Esophagus squamous epithelium (tissue), 4 donors: ENCODE measurements around a stretch of chr3.

- PRO-cap: no peak
- RAMPAGE, long total RNA, 4 experiments: no peak in any of the 4 experiments
Observed at GRCh38 chr3:171261360-171261945, 198.8 kb downstream of the TNIK start.

DNA sequence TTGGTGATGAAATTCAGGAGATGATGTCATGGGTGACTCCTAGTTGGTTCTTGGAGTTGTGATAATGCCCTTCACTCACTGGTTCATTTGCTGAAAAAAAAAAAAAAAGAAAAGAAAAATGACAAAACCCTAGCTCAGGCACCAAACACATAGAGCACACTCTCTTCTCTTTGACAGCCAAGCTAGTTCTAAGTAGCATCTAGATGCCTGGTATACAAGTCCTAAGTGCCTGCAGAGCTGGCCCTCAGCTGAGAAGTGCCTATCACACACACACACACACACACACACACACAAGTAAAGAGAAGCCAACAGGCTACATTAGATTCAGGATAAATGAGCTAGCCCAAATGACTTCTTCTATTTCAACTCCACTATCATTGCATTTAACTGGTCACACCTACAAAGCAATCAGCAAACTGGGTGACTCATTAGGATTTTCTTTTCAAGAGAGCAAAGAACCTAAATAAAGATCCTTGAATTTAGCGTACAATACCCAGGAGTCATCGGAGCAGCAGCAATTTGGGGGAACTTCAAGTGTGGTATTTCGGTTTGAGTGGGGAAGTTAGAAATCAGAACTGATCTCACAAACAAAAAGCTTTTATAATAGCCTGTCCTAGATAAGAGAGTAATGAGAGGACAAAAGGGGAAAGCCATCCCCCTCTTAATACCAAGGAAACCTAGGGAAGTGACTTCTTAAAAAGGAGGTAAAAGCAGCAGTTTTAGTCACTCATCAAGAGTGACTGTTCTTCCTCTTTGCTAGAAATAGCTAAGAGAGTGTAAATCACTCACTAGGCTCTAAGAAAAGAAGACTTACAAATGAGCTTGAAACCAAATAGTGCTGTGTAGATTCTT is 112.8 kb downstream of the TNIK start:
- PRO-cap: no peak
- RAMPAGE, long total RNA, 4 experiments: no peak in any of the 4 experiments

DNA sequence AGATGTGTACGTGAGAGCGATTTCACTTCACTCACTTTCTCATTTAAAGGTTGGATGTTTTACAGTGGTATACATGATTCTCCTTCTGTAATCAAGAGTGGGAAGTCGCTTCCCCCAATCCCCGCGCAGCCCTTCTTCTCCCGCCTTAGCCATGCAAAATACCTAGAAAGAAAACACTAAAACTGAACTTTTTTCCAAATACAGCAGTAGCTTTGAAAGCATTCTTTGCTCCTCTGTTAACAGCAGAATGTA is 1.1 kb upstream of the TNIK start:
- PRO-cap: no peak
- RAMPAGE, long total RNA, 4 experiments: no peak in any of the 4 experiments

DNA sequence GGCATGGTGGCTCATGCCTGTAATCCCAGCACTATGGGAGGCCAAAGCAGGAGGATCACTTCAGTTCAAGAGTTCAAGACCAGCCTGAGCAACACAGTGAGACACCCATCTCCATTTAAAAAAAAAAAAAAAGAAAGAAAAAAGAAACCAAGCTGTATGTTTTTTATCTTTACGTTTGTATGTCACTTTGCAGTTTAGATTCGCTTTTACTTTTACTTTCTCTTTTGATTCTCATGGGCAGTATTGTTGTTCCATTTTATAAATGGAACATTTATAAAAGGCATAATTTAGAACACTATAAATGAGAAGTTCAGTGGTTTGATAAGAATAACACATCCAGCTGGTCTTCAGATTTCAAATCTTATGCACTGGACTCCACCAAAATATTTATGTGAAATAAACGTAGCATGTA is 31.2 kb upstream of the TNIK start:
- PRO-cap: no peak
- RAMPAGE, long total RNA, 4 experiments: no peak in any of the 4 experiments

DNA sequence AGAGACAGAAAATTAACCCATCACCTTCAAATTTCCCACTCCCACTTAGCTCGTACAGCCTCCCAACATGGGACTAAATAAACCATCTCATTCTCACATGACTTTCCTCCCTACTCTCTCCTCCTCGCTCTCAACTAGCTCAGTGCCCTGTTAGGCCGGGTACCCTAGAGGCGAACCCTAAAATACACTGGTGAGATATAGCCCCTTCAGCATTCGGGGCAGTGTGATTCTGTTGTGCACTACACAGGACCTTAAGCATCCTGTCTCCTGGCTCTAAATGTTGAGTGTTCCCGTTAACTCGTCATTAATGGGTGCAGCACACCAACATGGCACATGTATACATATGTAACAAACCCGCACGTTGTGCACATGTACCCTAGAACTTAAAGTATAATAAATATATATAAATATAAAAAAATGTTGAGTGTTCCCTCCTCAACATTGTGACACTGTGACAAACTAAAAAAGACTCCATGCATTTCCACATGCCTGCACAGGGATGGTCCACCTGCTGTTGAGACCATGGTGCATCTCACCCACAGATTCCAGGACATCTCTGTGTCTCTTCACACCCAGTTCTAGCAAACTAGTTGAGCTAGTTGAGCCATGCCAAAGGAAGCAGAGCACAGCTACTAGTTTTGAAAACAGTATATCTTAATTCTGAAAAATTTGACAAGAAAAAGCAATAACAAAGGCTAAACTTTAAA is 85.3 kb downstream of the PLD1 start:
- PRO-cap: no peak
- RAMPAGE, long total RNA, 4 experiments: no peak in any of the 4 experiments

- PRO-cap: bidirectional peak, plus-strand start at chr3:171754280, minus-strand start at chr3:171754138
- RAMPAGE, long total RNA, 4 experiments: no peak in any of the 4 experiments
Observed at GRCh38 chr3:171753965-171754559, 56.2 kb downstream of the PLD1 start.

GRCh38 chr3:171765038-171765746 is 45.1 kb downstream of the PLD1 start:
- PRO-cap: unidirectional peak, minus-strand start at chr3:171765303
- RAMPAGE, long total RNA, 4 experiments: no peak in any of the 4 experiments

- PRO-cap: bidirectional peak, plus-strand start at chr3:171809628, minus-strand start at chr3:171809589; bidirectional peak, plus-strand start at chr3:171809712, minus-strand start at chr3:171809685
- RAMPAGE, long total RNA, 4 experiments: no peak in any of the 4 experiments
Observed at GRCh38 chr3:171809488-171809823, 827 bp downstream of the PLD1 start.

DNA sequence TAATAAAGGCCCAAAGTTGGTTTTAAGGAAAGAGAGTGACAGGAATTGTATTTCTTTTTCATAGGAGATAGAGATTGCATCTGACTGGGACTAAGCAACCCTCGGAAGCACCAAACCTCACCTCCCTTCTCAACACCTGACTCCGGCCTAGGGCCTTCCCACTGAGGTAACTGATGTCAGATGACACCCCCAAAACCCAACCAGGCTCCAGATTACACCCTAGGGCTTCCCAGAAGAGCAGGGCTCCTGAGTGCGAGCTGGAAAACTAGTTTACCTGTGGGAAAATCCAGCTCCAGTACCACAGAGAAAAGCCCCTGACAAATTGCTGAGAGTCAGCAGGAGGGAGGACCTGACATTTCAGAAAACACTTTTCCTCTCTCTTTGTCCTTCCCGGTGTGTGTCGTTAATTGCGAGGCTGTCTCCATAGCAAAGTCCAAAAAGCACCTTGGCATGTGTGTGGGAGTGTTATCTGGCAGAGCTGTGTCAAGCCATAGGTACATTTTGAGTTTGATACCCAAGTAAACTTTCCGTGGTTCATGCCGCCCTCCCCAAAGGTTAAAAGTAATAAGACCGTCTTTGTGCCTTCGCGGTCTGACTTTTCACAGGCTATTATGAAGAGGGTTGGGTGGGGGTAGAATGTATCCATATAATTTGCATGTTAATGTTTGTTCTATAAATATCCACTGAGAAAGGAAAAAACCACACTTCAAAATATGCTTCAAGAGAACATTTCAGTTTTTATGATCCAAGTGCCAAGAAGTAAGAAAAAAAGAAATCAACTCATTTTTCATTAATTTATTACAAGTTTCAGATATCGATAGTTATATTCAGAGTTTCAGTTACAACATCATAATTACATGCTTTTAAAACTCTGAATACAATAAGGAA is 79.7 kb upstream of the FNDC3B start:
- PRO-cap: no peak
- RAMPAGE, long total RNA, 4 experiments: no peak in any of the 4 experiments

GRCh38 chr3:172067249-172068001 is 28.0 kb downstream of the FNDC3B start:
- PRO-cap: no peak
- RAMPAGE, long total RNA, 4 experiments: no peak in any of the 4 experiments

DNA sequence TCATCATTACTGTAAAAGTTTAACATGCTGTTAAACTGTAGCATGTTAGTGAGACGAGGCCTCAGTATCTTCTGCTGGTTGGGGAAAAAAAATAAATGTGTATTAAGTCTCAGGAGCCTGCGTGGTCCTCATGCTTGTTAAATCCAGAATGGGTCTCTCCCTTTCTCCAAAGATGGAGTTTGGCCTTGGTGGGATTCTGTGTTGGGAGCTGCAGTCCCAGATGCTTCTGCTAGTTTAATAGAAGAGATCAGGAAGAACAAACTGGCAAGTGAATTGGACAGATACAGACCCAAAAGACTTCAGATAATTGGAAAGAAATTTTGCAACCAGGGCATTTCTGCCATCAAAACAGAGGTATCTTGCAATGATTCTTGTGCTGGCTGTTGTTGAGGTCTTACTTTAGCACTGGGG is 39.8 kb downstream of the FNDC3B start:
- PRO-cap: no peak
- RAMPAGE, long total RNA, 4 experiments: no peak in any of the 4 experiments

DNA sequence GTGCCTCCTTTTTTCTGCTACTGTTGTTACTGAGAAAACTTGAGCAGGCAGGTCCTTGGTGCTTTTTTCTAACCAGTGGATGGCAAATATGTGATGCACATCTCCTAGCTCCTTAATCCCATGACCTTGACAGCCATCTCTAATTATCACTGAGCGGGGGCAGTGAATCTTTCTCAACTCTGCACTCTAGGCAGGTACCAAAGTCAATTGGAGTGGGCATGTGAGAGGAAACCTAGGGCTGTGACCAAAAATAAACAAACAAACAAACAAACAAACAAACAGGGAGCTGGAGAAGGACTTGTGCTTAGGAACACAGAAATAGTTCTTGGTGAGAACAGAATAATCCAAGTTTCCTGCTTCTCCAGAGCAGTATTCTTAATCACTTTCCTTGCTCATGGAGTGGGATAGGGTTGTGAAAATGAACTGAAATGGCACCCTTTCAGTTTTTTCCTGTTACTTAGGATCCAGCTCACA is 50.8 kb downstream of the FNDC3B start:
- PRO-cap: no peak
- RAMPAGE, long total RNA, 4 experiments: no peak in any of the 4 experiments

DNA sequence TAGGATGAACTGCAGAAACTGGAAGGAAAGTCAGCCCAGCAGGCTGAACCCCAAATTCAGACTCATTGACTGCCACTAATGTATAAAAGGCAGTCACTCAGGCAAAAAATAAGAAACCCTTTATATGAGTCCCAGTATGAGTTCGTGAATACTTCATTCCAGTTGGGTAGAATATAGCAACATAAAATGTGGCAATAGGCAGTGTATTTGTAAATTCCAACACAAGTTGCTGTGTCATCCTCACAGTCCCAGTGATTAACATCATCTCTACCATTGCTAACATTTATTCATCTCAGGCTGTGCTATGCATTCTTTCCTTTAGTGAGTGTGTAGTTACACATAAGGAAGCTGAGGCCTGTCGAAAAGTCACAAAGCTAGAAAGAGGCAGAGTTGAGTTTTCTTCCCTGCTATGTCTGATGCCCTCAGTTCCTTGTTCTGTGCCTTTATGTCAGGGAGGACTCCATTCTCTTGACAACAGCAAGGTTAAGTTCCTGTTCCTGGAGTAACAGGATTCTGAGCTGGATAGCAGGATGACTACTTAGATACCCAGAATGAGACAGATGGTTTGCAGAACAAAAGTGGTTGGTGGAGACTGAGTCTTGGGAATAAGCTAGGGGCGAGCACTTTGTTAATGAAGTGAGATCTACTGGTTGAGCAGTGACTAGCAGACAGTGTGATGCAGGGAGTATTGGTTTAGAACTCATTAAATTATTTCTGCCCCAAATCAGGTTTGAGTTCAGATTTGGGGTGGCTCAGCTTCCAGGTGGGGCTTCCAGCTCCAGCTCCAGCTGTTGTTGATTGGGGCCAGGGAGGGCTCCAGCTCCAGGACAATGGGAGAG is 96.5 kb downstream of the FNDC3B start:
- PRO-cap: no peak
- RAMPAGE, long total RNA, 4 experiments: no peak in any of the 4 experiments

DNA sequence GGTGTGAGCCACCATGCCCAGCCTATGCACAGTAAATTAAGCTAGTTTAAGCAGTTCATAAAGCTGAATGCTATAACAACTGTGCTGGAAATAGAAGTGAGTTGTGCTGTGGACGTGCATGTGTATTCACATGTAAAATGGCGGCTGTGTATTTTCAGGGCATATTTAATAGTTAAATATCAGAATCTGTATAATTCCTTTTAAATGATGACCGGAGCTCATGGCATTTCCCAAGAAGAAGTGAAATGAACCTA is 180.9 kb downstream of the GHSR start:
- PRO-cap: no peak
- RAMPAGE, long total RNA, 4 experiments: no peak in any of the 4 experiments

- PRO-cap: no peak
- RAMPAGE, long total RNA, 4 experiments: no peak in any of the 4 experiments
Observed at GRCh38 chr3:172604071-172604335, 80.8 kb upstream of the TNFSF10 start.

- PRO-cap: unidirectional peak, plus-strand start at chr3:173395254; bidirectional peak, plus-strand start at chr3:173395675, minus-strand start at chr3:173395582
- RAMPAGE, long total RNA, 4 experiments: no peak in any of the 4 experiments
Observed at GRCh38 chr3:173394891-173395739, 2.4 kb upstream of the NLGN1 start.

GRCh38 chr3:173395740-173396204 is 1.8 kb upstream of the NLGN1 start:
- PRO-cap: no peak
- RAMPAGE, long total RNA, 4 experiments: no peak in any of the 4 experiments

- PRO-cap: no peak
- RAMPAGE, long total RNA, 4 experiments: start-site peak on the plus strand in 1 of 4 experiments, at chr3:173396583-173396670 at its widest, 12 reads per replicate
Observed at GRCh38 chr3:173396205-173397019, 1.1 kb upstream of the NLGN1 start.

- PRO-cap: no peak
- RAMPAGE, long total RNA, 4 experiments: no peak in any of the 4 experiments
Observed at GRCh38 chr3:174965281-174965791, 106.2 kb downstream of the NAALADL2 start.

DNA sequence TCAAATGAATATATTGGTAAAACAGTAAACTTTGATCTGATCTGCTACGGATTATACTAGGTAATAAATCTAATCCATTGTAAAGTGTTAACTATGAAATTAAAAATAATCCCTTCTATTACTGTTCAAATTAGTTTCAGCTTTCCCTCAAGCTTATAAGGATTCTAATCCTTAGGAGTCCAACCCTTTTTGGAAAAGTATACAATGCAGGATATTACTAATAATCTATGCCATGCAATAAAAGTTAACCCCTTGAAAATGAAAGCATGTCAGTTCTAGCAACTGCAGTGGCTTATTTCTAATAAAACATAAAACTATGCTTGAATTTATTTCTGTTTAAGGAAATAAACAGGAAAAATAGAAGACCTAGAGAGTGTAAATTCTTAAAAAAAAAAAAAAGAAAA is 177.7 kb downstream of the TBL1XR1 start:
- PRO-cap: no peak
- RAMPAGE, long total RNA, 4 experiments: no peak in any of the 4 experiments